ENCODE measurements around a stretch of chr10.

- PRO-cap, result no peak
CAGE:
- cytosol, long polyA minus RNA, result no peak
- cytosol, long polyA plus RNA, result no peak
- long polyA plus RNA, result no peak
- nucleus, long polyA minus RNA, result no peak
- nucleus, long polyA plus RNA, result no peak
These were observed 66.6 kb downstream of the MKI67 start for GRCh38 chr10:128059201-128060376.

DNA sequence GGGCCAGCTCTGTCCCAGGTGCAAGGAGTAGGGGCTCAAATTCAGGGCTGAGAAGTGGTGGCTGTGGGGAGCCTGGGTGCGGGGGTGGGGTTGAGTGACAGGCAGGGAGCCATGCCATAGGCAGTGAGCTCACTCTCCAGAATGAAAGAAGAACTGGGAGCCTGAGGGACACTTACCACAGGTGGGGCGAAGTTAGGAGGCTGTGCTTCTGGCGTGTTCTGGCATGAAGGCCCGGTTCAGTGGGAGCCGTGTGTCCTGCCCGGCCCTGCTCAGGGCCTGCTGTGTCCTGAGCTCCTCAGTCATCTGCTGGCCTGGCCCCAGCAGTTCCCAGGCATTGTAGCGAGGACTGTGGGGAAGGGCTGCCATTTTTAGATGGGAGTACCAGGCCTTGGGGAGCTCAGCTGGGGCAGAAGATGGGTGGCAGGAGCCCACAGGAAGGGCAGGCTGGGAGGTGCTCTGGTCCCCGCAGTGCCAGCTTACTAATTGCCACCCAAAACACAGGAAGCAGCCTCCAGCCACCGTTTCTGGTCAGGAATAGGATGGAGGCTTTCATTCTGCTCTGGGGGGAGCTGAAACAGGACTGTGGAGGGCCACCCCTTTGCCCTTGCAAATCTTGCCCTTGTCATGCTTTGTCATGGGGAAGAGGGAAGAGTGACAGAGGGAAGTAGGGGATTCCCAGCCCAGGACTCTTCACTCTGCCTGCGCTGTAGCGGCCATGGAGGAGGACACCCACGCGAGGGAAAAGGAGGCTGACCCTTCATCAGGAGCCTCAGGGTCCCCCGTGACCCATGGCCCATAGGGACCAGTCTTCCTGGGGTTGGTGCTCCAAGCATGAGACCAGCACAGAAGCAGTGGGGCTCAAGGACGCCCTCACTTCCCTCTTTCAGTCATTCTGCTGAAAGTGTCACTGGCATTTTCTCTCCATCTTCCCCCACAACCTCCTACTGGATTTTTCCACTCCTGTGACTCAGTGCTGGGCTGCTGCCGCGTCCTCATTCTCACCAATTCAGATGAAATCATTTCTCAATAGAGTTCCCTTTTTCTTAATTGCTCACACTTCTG lies 62.1 kb downstream of the MKI67 start:
- PRO-cap, result no peak
CAGE:
- cytosol, long polyA minus RNA, result no peak
- cytosol, long polyA plus RNA, result no peak
- long polyA plus RNA, result no peak
- nucleus, long polyA minus RNA, result no peak
- nucleus, long polyA plus RNA, result no peak

DNA sequence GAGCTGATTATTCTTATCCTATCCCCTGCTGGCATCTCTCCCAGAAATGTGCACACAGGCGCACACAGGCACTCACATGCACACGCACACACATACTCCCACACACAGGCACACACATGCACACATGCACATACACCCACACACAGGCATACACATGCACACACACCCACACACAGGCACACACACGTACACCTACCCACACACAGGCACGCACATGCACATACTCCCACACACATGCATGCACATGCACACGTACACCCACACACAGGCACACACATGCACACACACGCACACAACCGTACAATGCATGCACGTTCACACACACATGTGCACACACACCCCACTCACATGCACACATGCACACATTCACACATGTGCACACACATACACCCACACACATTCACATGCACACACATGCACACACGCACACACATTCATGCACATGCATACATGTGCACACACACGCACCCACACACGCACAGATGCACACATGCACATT lies 59.4 kb downstream of the MKI67 start:
- PRO-cap, result no peak
CAGE:
- cytosol, long polyA minus RNA, result no peak
- cytosol, long polyA plus RNA, result no peak
- long polyA plus RNA, result no peak
- nucleus, long polyA minus RNA, result no peak
- nucleus, long polyA plus RNA, result no peak

- PRO-cap, result no peak
CAGE:
- cytosol, long polyA minus RNA, result no peak
- cytosol, long polyA plus RNA, result no peak
- long polyA plus RNA, result no peak
- nucleus, long polyA minus RNA, result no peak
- nucleus, long polyA plus RNA, result no peak
These were observed 45.0 kb downstream of the MKI67 start for GRCh38 chr10:128081247-128081561.

GRCh38 chr10:128111823-128112457 lies 14.3 kb downstream of the MKI67 start:
- PRO-cap, result no peak
CAGE:
- cytosol, long polyA minus RNA, result start-site peak on the plus strand at chr10:128112299-128112441, 15 reads
- cytosol, long polyA plus RNA, result no peak
- long polyA plus RNA, result no peak
- nucleus, long polyA minus RNA, result no peak
- nucleus, long polyA plus RNA, result no peak

DNA sequence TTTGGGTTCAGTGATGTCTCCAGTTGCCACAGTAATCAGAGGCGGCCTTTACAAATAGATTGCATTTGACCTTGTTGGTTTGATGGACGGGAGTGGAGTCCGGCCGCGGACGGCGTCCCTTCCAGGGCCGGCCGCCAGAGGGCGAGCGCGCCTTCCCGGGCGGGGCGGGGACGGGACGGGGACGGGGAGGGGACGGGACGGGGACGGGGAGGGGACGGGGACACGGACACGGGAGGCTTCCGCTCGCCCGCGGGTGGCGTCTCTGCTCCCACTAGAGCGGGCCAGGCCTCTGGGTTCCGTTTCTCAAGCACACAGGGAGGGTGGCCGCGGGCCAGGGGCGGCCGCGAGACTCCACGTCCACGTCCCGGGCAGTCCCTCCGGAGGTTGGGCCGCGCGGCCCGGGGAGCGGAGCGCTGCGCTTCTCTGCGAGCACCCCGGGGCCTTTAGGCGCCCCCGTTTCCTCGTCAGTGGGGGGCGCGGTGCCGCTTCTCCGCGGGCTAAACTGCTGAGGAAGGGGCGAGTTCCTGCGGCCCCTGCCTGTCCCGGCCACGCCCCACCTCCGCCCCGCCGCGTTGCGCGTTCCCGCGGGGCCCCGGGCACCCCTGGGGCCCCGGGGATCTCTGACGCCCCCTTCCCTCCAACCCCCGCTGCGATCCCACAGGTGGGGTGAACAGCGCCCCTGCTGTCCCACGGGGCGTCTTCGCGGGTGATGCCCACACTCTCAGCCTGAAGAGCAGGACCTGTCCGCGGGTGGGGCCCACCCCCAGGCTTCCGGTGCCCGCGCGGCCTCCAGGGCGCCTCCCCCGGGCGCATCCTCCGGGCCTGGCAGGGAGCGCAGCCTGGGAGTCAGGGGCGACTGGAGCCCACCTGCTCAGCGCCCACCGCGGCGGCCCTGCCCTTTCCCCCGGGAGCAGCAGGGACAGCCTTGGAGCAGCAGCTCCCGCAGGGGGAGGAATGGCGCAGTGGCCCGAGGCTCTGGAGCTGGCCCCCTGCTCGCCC lies 84.3 kb upstream of the MKI67 start:
- PRO-cap, result unidirectional peak, plus-strand start at position 209 of the sequence; unidirectional peak, plus-strand start at position 382 of the sequence
CAGE:
- cytosol, long polyA minus RNA, result no peak
- cytosol, long polyA plus RNA, result no peak
- long polyA plus RNA, result no peak
- nucleus, long polyA minus RNA, result no peak
- nucleus, long polyA plus RNA, result no peak

GRCh38 chr10:128212008-128212663 lies 85.9 kb upstream of the MKI67 start:
- PRO-cap, result no peak
CAGE:
- cytosol, long polyA minus RNA, result no peak
- cytosol, long polyA plus RNA, result no peak
- long polyA plus RNA, result no peak
- nucleus, long polyA minus RNA, result no peak
- nucleus, long polyA plus RNA, result no peak

DNA sequence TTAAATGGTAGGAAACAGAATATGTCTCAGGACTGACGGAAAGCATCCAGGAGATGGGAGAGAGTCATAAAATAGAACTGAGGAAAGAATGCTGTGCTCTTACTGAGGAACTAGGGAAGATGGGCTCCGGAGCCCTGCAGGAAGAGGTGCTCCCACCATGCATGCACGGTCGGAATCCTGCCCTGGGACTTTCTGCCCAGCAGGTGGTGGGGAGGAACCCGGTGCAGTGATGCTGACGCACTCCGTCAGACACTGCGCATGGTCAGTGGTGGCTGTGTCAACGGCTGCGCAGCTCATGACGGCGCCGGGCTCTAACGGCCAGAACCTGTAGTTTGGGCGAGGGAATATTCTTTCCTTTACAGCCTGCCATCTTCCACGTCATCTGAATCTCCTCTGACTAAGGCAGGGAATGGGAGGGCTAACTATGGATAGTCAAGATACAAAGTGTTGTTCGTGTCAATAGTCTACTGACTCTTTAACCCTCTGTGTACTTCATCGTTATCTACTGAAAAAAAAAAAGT lies 189.2 kb upstream of the MGMT start:
- PRO-cap, result no peak
CAGE:
- cytosol, long polyA minus RNA, result no peak
- cytosol, long polyA plus RNA, result no peak
- long polyA plus RNA, result no peak
- nucleus, long polyA minus RNA, result no peak
- nucleus, long polyA plus RNA, result no peak

GRCh38 chr10:129531430-129532115 lies 64.5 kb downstream of the MGMT start:
- PRO-cap, result no peak
CAGE:
- cytosol, long polyA minus RNA, result no peak
- cytosol, long polyA plus RNA, result no peak
- long polyA plus RNA, result no peak
- nucleus, long polyA minus RNA, result no peak
- nucleus, long polyA plus RNA, result no peak

DNA sequence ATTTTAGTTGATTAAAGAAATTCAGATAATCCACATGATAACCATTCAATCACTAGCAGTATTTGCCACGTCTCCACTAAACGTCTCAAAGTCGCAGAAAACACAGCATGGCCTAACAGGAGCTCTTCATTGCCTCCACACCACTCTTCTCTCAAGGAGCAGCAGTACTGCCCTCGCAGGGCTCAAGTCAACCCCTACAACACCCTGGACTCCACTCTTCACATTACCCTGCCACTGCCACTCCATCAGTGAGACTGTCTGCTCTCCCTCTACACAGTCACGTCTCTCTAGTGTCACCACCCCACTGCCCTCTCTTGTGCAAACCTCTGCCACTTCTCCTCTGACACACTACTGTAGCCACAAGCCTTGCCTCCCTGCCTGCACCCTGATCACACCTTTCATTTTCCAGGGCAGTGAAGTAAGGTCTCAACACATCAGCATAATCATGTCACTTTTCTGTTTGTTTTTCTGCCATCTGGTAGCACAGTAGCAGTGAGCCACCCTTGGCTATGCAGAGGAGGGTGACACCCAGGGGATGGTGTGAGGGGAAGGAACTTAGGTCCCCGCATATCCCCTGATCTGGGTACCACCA lies 1.7 kb downstream of the C10orf143 start:
- PRO-cap, result no peak
CAGE:
- cytosol, long polyA minus RNA, result no peak
- cytosol, long polyA plus RNA, result no peak
- long polyA plus RNA, result no peak
- nucleus, long polyA minus RNA, result no peak
- nucleus, long polyA plus RNA, result no peak

DNA sequence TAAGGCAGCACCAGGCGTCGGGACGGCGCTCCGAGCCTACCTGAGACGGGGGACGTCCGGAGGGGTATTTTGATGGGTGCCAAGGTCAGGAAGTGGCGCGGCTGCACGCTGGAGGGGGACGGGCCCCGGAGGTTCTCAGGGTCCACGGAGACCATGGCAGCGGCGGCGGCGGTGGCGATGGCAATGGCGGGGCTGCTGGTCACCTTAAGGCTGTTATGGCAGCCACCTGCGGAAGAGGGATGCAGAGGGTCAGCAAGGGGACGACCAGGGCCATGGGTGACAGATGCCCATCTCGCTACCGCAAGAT lies 51.3 kb downstream of the TCERG1L start:
- PRO-cap, result no peak
CAGE:
- cytosol, long polyA minus RNA, result no peak
- cytosol, long polyA plus RNA, result no peak
- long polyA plus RNA, result no peak
- nucleus, long polyA minus RNA, result no peak
- nucleus, long polyA plus RNA, result no peak

GRCh38 chr10:131386592-131386863 lies 75.0 kb upstream of the TCERG1L start:
- PRO-cap, result no peak
CAGE:
- cytosol, long polyA minus RNA, result no peak
- cytosol, long polyA plus RNA, result no peak
- long polyA plus RNA, result no peak
- nucleus, long polyA minus RNA, result no peak
- nucleus, long polyA plus RNA, result no peak

DNA sequence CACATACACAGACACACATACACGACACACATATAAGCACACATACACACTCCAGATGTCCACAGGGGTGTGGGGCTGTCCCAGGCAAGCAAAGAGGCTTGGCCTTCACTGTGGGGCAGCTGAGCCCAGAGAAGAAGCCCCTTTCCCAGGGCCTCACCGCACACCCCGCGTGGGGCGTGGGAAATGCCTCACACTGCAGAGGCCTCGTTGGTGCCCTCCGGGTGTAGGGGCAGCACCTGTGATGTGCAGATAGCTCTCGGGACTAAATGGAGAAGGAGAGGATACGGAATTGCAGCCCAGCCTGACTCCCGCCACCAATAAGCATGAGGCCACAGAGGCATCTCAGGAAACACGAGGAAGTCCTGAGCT lies 59.8 kb upstream of the PPP2R2D start:
- PRO-cap, result unidirectional peak, minus-strand start at position 169 of the sequence
CAGE:
- cytosol, long polyA minus RNA, result no peak
- cytosol, long polyA plus RNA, result no peak
- long polyA plus RNA, result no peak
- nucleus, long polyA minus RNA, result no peak
- nucleus, long polyA plus RNA, result no peak

DNA sequence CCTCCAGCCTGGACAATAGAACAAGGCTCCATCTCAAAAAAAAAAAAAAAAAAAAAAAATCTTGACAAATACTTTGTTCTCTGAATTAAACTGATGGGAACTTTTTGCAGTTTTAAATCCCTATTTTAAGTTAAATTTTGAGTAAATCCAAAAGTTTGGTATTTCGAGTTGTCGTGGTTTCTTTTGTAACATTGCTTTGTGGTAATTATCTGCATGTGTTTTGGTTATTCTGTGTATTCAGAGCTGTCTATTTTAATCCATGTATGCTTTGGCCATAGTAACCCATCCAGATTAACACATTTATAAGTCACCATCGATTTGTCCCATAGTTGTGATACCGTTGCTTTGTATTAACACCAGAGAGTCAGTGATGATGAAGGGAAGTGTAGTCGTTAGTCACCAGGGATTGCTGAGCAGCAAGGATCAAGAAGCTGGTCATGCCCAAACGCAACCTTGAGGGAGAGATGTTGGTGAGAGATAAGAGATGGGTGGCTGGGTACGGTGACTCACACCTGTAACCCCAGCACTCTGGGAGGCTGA lies 2.7 kb downstream of the PPP2R2D start:
- PRO-cap, result no peak
CAGE:
- cytosol, long polyA minus RNA, result no peak
- cytosol, long polyA plus RNA, result no peak
- long polyA plus RNA, result no peak
- nucleus, long polyA minus RNA, result no peak
- nucleus, long polyA plus RNA, result no peak

- PRO-cap, result no peak
CAGE:
- cytosol, long polyA minus RNA, result no peak
- cytosol, long polyA plus RNA, result no peak
- long polyA plus RNA, result no peak
- nucleus, long polyA minus RNA, result no peak
- nucleus, long polyA plus RNA, result no peak
These were observed 2.0 kb upstream of the BNIP3 start for GRCh38 chr10:131983718-131984160.

GRCh38 chr10:132000896-132001595 lies 19.3 kb upstream of the BNIP3 start:
- PRO-cap, result no peak
CAGE:
- cytosol, long polyA minus RNA, result no peak
- cytosol, long polyA plus RNA, result no peak
- long polyA plus RNA, result no peak
- nucleus, long polyA minus RNA, result no peak
- nucleus, long polyA plus RNA, result no peak

DNA sequence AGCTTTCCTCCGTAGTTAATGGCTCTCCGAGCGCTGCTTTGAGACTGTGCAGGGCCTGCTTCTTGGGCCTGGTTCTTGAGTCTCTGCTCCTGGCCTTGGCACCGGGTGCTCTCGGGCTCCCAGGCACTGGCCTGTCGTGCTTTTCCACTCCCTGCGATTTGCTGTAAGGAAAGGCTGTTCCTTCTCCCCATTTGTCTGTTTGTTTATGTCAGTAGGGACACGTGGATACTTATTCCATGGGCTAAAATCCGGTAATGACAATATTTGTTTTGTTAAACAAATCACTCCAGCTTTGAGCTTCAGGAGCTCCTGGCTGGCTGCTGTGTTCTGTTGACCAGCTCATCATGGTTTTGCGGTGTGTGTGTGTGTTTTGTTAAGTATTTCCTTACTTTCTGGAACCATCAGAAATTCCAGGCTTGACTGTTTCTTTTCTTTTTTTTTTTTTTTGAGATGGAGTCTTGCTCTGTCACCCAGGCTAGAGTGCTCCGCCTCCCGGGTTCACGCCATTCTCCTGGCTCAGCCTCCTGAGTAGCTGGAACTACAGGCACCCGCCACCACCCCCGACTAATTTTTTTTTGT lies 17.4 kb upstream of the JAKMIP3 start:
- PRO-cap, result no peak
CAGE:
- cytosol, long polyA minus RNA, result no peak
- cytosol, long polyA plus RNA, result no peak
- long polyA plus RNA, result no peak
- nucleus, long polyA minus RNA, result no peak
- nucleus, long polyA plus RNA, result no peak

DNA sequence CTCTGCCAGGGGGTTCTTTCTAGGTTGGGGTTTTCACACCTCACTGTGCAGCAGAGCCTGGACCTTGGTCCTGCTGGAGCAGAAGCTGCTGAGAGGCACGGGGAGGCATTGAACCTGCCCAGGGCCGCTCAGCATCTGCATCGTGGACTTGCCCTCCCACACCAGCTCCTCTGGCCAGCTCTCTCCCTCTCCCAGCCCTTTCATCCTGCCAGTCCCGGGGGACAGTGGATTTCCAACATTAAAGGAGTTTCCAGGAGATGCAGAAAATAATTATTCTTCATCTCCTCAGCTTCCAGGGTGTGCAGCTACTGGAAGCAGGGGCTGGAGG lies 42.4 kb downstream of the JAKMIP3 start:
- PRO-cap, result no peak
CAGE:
- cytosol, long polyA minus RNA, result no peak
- cytosol, long polyA plus RNA, result no peak
- long polyA plus RNA, result no peak
- nucleus, long polyA minus RNA, result no peak
- nucleus, long polyA plus RNA, result no peak

- PRO-cap, result no peak
CAGE:
- cytosol, long polyA minus RNA, result no peak
- cytosol, long polyA plus RNA, result no peak
- long polyA plus RNA, result no peak
- nucleus, long polyA minus RNA, result no peak
- nucleus, long polyA plus RNA, result no peak
These were observed 52.2 kb downstream of the STK32C start for GRCh38 chr10:132255522-132255979.

DNA sequence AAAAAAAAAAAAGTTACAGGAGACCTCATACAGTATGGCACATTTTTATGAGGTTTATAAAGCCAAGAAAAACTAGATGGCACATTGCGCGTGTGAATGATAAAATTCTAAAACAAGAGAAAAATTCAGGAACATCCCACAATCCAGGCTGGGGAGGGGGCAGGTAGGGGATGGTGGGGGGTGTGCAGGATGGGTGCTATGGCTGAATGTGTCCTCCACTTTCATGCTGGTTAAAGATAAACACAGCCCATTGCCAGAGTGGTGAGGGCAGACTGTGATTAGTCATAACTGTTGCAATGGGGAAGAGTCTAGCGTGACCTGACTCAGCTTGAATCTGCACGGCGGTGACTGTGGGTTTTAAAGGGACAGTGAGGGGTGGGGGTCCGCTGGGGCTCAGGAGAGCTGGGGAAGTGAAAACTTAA lies 12.0 kb upstream of the LRRC27 start:
- PRO-cap, result no peak
CAGE:
- cytosol, long polyA minus RNA, result no peak
- cytosol, long polyA plus RNA, result no peak
- long polyA plus RNA, result no peak
- nucleus, long polyA minus RNA, result no peak
- nucleus, long polyA plus RNA, result no peak

Data from endothelial cell of umbilical vein (primary cell).